ENCODE measurements around the genes ALPG, ALPI and CHRNG.

DNA sequence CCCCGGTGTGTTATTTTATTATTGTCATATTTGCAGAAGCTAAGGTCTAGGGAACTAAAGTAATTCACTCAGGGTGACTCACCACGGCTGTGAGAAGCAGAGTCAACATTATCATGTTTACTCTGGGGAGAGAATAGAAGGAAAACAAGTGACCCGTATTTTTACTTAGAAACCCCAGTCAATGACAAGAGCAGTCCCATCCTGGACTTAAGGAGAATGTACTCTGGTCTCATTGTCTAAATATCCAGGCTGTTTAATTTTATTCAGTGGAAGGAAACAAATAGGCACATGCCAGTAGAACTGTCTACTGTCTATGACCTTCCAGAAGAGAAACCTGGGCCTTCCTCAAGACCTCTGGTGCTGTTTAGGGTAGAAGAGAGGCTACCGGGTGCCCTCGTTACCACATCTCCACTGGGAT is 77.4 kb upstream of the ALPP start:
- PRO-cap = no peak

- PRO-cap = no peak
These were observed at the start of gene ALPG for GRCh38 chr2:232406553-232406999. ALPG (plus strand) TSS chr2:232406844.

DNA sequence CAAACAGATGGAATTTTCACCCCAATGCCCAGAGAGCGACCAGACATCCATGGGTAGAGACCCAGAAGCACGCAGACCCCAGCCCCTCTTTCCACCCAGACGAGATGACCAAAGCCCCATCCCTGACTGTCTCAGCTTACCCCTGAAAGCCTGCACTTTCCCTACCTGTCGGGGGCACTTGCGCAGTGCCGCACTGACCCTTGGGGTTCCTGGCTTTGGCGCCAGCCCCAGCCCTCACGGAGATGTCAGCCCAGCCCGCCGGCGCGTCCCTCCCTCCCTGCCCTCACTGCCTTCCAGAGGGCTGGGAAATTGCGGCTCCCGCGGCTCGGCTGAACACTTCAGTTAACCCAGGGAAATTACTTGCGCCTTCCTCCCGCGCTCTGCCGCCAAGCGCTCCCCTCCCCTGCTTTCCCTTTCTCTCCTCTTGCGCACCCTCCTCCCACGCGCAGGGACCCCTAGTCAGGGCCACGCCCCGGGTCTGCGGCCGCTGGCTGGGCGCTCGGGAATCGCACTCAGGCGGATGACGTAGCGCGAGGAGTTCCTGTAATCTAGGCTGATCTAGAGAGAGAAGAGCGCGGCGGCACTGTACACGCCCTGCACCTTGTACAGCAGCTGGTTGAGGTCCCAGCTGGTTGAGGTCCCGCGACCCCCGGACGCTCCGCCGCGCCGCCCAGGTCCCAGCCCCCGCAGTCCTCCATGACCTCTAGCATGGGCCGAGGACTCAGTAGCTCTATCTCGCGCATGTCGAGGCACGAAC is 12.1 kb downstream of the ALPG start:
- PRO-cap = no peak

DNA sequence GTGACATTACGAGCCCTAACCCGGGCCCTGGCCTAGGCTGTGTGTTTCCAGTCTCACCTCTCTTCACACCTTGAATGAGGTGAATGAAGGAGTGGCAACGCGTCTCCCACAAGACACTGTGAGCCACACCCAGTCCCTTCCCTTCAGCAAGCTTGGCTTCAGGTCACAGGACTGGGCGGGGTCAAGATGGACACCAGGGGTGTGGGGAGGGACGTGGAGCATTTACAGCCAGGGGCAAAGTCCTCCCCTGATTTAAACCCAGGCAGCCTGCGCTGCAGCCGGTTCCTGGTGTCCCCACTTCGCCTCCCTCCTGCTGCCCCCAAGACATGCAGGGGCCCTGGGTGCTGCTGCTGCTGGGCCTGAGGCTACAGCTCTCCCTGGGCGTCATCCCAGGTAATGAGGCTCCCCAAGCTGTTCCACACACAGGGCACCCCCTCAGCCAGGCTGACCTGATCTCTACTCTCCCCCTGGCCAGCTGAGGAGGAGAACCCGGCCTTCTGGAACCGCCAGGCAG is at the start of gene ALPI:
ALPI (plus strand) TSS at position 280 of the 514 bp plus-strand sequence.
- PRO-cap = no peak

GRCh38 chr2:232539205-232539877 is at the start of gene CHRNG:
CHRNG (plus strand) TSS chr2:232539692.
- PRO-cap = no peak

DNA sequence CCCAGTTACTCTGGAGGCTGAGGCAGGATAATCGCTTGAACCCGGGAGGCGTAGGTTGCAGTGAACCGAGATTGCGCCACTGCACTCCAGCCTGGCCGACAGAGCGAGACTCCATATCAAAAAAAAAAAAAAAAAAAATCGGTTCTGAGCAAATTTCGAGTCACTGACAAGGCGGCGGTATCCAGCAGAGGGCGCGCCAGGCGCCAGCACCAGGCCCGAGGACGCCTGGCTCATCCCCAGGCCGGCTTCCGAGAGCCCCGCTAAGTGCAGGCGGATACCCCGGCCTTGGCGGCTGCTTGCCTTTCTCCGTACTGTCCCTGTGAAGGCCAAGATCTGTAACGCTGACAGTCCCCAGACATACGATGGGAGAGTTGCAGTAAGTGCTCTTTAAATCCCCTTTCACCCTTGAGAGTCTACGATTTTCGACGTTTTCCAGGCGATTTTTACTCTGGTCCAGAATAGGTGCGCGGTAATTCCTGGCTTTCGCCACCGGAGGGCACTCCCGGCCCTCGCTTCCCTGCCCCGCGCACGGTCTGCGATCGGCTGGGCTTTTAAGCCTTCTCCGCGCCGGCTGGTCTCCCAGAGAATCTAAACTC is 27.5 kb upstream of the EFHD1 start:
- PRO-cap = unidirectional peak, minus-strand start at position 526 of the sequence

DNA sequence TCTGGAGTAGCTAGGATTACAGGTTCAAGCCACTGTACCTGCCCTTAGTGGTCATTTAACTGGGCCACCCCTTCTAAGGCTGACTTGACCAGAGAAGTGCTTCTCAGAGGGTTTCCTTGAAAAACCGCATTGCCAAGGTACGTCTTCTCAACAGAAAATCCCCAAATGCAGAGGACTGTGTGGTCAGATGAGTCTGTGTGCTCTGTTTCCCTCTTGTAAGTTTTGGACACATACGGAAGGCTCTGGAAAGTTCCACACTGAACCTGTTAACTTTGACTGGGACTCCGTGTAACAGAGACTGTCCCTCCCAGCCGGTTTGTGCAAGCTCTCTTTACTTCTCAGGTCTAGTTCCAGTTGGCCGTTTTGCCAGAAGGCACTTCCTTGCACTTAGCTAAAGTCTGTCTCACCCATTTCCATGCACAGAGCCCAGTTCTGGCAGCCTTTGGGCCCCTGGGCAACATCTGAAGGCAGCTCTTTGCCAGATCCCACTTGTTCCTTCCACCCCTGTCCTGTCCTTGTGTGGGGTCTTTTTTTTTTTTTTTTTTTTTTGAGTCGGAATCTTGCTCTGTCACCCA is 22.0 kb downstream of the EFHD1 start:
- PRO-cap = no peak

DNA sequence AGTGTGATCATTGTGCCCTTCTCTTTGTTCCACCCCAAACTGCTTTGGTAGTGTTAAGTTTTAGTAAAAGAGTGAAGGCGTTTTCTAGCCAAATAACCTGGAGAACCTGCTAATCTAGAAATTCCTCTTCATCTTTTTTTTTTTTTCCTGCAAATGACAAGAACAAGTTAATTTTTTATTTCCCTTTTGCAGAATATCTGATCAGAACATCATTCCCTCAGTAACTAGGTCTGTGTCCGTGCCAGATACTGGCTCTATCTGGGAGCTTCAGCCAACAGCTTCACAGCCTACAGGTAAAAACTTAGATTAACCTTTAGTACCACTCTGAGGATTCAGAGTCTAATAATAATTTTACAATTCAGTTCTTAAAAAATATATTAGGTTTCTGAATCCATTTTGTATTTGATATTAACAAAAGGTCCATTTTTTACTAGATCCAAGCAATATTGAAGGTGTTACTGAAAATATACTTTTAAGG is 35.9 kb upstream of the KCNJ13 start:
- PRO-cap = no peak

DNA sequence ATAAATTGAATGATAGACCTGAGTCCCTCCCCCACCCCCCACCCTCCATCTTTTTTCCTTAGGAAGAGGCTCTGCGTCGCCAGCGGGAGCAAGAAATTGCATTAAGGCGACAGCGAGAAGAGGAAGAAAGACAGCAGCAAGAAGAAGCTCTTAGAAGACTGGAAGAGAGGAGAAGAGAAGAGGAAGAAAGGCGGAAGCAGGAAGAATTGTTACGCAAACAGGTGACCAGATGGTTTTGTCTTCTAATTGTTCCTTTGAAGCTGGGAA is 43.3 kb upstream of the KCNJ13 start:
- PRO-cap = no peak

DNA sequence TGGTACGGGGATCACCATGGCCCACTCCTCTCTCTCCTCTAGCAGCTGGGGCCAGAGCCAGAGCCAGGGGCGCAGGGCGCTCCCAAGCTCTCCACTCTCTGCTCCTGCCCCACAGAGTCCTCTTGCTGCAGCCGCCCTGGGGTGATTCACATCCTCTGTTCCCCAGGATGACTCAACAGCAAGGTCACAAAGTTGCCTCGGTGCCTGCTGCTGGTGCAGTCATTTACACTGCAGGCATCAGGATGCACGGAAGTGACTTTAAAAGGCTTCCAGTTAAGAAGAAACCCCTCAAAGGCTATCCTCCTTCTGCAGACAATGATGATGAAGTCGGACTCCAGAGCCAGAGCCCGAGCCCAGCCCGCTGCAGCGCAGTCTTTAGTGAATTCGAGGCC is 31.9 kb downstream of the SNORC start:
- PRO-cap = no peak

DNA sequence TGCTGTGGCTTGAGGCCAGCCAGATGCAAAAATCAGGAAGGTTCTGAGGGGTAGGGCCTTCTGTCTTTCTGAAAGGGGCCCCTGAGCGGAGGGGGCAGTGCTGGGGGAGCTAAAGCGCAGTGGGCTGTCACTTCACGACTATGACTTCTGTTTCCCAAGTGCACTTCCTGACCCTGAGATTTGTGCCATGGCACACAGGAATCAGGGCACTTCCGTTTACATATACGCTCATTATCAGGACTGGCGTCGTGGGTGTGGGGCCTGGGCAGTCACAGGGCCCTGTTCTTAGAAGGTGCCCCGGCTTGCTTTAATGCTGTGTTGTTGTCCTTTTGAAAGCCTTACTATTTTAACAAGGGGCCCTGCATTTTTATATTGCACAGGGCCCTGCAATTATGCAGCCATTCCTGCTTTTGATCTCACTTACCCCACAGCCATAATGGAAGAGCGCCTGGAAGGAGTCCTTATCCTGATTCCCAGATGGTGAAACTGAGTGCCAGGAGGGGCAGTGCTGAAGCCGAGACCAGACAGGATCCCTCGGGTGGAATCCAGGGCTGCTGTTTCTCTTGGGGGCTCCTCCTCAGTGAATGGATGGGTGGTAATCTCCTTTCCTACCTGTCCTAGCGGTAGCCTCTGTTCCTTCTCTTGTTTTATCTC is 554 bp downstream of the NGEF start:
- PRO-cap = no peak

- PRO-cap = no peak
These were observed 20.2 kb downstream of the INPP5D start for GRCh38 chr2:233080154-233080911.

GRCh38 chr2:233081369-233081808 is 21.2 kb downstream of the INPP5D start:
- PRO-cap = no peak

DNA sequence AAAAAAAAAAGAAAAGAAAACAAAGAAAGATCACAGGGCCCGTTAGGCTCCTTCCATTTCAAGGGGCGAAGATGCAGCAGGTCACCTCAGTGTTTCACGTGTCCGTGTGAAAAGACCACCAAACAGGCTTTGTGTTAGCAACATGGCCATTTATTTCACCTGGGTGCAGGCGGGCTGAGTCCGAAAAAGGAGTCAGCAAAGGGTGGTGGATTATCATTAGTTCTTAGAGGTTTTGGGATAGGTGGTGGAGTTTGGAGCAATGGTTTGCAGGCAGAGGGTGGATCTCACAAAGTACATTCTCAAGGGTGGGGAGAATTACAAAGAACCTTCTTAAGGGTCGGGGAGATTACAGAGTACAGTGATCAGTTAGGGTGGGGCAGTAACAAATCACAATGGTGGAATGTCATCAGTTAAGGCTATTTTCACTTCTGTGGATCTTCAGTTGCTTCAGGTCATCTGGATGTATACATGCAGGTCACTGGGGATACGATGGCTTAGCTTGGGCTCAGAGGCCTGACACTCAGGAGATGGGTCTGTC is 37.9 kb upstream of the ATG16L1 start:
- PRO-cap = no peak

- PRO-cap = no peak
These were observed 3.7 kb upstream of the ATG16L1 start for GRCh38 chr2:233247647-233248277.

GRCh38 chr2:233348833-233349631 is 5.3 kb upstream of the DGKD start:
- PRO-cap = no peak

- PRO-cap = no peak
These were observed 42.7 kb downstream of the DGKD start for GRCh38 chr2:233396931-233397469.

- PRO-cap = no peak
These were observed 69.9 kb downstream of the DGKD start for GRCh38 chr2:233424037-233424723.

- PRO-cap = no peak
These were observed 90.5 kb downstream of the DGKD start for GRCh38 chr2:233444543-233445383.

- PRO-cap = no peak
These were observed 95.0 kb downstream of the DGKD start for GRCh38 chr2:233448838-233450133.